Parietal lobe (tissue), 2 donors: ENCODE results near the gene TERT.

DNA sequence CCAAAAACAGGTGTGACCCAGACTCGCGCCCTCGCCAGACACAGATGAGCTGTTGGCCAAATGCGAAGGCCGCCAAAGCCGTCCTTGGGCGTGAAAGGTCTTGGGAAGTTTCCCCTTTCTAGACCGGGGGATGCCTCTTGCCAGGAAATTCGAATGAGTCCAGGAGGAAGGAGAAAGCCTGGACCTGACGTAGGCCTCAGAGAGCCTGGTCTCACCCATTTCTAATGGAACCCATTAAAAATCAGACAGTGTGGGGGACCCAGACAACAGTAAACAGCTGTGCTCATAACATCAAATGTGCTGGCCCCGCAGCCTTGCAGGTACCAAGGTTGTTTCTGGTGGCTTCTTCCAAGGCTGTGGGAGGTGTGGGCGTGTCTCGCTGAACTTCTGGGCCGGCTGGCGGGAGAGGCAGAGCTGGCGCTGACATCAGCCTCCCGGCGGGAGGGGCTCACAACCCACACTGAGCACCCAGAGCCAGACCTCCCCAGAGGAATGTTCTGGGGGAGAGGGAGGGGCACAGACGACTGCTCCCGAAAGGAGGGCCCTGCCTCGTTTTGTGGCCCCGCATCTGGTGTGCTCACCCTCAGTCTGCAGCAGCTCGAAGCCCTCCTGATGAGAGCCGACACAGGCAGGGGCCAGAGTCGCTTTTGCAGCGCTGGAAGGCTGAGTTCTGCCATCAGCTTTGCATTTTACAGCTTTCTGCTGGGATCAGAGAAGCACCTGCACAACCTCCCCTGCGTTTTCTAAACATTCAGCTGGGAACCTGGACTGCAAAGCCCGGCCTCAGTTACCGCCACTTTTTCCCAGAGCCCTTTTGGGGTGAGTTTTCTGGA lies 6.8 kb upstream of the SLC12A7 start:
- RAMPAGE, long total RNA: no peak

GRCh38 chr5:1122557-1122884 lies 10.7 kb upstream of the SLC12A7 start:
- RAMPAGE, long total RNA: no peak

DNA sequence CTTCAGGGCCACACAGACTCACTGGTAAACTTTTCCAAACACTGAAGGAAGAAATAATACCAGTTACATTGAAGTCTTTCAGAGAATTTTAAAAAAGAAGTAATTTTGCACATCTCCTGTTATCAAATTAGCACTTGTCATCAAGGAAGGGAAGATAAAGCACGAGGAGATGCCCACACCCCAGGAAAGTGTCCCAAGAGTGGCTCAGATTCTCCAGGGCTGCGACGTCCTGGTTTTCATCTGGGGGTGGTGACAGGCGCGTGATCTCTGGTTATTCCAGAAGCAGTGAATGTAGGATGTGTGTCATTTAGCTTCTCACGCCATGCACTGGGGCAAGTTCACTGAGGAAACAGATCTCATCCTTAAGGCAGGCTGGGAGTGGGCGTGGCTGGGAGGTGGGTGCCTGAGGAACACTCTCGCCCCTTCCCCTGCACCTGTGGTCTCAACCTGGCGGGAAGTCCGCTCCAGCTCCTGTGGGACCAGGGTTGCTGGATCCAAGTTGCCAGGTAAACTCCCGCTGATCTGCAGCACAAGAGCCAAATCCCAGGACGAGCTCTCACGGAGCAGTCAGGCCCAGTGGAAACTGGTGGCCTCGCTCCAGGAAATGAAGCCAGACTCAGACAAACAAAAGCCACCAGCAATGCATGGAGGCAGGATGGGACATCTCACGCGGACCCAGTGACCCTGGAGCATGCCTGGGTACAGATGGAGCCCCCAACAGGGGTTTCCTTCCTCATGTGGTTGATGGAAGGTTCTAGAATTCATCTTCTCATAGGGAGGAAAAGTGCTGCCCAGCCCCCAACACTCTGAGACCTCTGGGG lies 16.1 kb upstream of the SLC12A7 start:
- RAMPAGE, long total RNA: no peak

DNA sequence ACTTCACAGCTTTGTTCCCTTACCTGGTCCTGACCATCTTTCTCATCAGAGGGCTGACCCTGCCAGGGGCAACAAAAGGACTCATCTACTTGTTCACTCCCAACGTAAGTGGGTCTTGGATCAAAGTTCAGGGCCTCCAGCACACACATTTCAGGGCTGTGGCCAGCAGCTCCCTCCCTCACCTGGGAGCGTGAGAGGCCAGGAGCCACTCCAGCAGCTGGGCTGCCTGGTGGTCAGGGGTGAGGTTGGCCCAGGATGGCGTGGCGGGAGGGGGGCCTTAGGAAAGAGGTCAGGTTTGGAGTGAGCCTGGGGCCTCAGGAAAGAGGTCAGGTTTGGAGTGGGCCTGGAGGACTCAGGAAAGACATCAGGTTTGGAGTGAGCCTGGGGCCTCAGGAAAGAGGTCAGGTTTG lies 12.8 kb downstream of the SLC6A18 start:
- RAMPAGE, long total RNA: no peak

DNA sequence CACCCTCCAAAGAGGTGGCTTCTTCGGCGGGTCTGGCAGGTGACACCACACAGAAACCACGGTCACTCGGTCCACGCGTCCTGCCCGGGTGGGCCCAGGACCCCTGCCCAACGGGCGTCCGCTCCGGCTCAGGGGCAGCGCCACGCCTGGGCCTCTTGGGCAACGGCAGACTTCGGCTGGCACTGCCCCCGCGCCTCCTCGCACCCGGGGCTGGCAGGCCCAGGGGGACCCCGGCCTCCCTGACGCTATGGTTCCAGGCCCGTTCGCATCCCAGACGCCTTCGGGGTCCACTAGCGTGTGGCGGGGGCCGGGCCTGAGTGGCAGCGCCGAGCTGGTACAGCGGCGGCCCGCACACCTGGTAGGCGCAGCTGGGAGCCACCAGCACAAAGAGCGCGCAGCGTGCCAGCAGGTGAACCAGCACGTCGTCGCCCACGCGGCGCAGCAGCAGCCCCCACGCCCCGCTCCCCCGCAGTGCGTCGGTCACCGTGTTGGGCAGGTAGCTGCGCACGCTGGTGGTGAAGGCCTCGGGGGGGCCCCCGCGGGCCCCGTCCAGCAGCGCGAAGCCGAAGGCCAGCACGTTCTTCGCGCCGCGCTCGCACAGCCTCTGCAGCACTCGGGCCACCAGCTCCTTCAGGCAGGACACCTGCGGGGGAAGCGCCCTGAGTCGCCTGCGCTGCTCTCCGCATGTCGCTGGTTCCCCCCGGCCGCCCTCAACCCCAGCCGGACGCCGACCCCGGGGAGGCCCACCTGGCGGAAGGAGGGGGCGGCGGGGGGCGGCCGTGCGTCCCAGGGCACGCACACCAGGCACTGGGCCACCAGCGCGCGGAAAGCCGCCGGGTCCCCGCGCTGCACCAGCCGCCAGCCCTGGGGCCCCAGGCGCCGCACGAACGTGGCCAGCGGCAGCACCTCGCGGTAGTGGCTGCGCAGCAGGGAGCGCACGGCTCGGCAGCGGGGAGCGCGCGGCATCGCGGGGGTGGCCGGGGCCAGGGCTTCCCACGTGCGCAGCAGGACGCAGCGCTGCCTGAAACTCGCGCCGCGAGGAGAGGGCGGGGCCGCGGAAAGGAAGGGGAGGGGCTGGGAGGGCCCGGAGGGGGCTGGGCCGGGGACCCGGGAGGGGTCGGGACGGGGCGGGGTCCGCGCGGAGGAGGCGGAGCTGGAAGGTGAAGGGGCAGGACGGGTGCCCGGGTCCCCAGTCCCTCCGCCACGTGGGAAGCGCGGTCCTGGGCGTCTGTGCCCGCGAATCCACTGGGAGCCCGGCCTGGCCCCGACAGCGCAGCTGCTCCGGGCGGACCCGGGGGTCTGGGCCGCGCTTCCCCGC lies at the start of gene TERT:
Gene TERT (minus strand): TSS at position 1,045 of the 1,318 bp plus-strand sequence.
- RAMPAGE, long total RNA: no peak

GRCh38 chr5:1324387-1325286 lies 20.3 kb downstream of the CLPTM1L start:
- RAMPAGE, long total RNA: no peak

GRCh38 chr5:1366607-1366982 lies 21.7 kb upstream of the CLPTM1L start:
- RAMPAGE, long total RNA: no peak

GRCh38 chr5:1479344-1480227 lies 34.3 kb upstream of the SLC6A3 start:
- RAMPAGE, long total RNA: no peak

GRCh38 chr5:1481269-1481626 lies 36.0 kb upstream of the SLC6A3 start:
- RAMPAGE, long total RNA: no peak

- RAMPAGE, long total RNA: no peak
These were observed 16.0 kb downstream of the LPCAT1 start for GRCh38 chr5:1507537-1508442.

DNA sequence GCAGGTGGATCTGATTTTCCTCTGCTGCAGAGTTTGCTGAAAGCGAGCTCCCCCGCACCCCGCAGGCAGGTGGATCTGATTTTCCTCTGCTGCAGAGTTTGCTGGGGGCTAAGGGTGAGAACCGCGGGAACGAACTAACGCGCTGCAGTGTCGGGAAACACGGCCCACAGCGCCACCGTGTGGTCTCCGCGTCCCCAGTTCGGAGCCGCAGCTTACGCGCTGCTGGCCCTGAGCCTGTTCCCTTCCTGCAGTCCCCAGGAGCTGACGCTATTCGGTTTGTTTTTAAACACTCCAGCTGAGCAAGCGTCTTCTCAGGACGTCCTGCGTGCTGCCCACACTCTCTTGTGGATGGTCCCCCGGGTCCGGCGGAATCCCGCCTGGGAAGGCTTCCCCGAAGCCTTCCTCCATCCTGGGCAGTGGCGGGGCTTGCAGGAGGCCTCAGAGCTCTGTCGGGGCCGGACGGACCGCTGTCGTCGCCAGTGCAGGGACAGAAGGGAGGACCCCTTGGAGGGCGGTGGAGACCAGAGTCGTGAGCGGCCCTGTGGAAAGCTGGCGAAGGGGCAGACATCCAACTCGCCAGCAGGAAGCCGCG lies 121.2 kb upstream of the LPCAT1 start:
- RAMPAGE, long total RNA: no peak

DNA sequence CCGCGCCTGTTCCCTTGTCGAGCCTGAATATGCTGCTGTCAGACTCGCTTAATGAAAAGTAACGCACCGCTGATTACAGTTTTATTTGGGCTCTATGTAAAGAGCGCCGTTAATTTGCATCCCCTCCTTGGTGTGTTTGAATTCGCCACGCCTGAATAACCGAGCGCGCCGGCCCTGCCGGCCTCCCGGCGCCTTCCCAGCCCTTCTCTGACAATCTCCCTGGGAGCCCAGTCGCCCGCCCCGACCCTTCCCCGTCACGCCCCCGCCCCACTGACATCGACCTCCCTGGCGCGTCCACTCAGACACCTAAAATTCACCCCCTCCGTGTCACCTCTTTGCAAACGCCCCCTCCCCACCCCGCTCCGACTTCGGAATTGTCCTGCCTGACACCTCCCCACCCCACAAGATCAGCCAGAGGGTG lies 7.8 kb downstream of the IRX4 start:
- RAMPAGE, long total RNA: no peak

DNA sequence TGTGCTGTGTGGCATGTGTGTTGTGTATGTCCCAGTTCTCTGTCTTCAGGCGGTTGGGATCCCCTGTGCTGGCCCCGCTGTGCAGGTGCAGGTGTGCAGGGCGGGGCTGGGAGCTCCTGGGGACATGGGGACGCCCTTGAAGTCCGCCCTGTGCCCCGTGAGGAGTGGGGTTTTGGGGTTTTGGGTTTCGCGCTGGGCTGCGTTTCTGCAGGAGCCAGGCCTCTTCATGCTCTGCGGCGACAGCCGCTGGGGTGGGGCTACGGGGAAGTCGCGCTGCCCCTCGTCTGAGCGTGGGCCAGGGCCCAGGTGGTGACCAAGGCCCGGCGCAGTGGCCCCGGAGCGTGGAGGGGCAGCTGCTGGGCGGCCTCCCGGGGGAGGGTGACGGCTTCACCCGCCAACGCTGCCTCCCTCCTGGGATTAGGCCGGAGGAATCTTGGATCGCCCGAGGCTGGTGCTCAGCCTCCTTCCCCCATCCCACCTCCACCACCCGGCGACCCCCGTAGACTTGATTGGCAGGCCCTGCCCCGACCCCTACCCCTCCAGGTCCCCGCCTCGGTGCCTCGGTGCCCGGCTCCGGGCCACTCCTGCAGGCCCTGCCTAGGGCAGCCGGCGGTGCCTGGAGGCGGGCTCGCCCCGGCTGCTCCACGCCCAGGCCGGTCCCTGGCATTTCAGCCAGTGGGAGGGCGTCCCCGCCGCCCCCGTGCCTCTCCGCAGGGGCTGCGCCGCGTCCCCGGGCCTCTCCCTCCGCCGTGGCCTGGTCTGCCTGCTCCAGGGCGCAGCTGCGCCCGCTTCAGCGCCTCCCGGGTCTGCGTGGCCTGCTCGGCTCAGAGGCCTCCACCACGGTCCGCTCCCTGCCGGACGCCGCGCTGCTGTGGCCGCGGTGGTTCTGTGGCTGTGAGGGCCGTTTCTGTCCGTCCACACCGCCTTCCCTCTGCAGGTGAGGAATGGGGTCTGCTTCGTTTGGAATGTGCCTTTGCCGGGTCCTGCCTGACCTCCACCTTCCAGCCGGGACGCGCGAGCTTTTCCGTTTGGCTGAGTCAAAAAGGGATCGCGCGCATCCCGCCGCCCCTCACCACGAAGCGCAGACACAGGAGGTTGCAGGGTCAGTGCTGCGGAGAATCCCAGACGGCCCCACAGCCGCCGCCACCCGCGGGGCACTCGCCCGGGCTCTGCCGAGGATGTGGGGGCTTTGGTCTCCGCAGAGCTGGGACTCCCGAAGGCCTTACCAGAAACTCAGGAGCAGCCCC lies 48.2 kb upstream of the IRX4 start:
- RAMPAGE, long total RNA: no peak

- RAMPAGE, long total RNA: no peak
These were observed 63.5 kb upstream of the IRX4 start for GRCh38 chr5:1946036-1946742.

GRCh38 chr5:2266937-2267272 lies 384.2 kb upstream of the IRX4 start:
- RAMPAGE, long total RNA: no peak

DNA sequence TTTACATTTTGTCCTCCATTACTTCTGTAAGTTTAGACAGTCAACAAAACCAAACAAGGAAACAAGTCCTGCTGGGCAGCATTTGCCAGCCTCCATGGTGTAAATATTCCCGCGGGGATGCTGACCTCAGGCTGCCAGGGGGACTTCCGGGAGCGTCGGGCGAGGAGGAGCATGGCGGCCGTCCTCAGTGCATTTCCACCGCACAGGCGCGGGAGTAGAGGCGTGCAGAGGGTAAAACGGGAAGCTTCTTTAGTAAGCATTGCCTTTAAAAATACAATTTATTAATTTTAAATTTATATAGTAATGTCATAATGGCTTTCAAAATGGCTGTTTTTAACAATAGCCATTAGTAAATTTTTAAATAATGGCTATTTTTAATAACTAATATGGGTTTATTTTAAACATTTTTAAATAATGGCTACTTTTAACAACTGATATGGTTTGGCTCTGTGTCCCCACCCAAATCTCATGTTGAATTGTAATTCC lies 385.3 kb upstream of the IRX4 start:
- RAMPAGE, long total RNA: no peak

DNA sequence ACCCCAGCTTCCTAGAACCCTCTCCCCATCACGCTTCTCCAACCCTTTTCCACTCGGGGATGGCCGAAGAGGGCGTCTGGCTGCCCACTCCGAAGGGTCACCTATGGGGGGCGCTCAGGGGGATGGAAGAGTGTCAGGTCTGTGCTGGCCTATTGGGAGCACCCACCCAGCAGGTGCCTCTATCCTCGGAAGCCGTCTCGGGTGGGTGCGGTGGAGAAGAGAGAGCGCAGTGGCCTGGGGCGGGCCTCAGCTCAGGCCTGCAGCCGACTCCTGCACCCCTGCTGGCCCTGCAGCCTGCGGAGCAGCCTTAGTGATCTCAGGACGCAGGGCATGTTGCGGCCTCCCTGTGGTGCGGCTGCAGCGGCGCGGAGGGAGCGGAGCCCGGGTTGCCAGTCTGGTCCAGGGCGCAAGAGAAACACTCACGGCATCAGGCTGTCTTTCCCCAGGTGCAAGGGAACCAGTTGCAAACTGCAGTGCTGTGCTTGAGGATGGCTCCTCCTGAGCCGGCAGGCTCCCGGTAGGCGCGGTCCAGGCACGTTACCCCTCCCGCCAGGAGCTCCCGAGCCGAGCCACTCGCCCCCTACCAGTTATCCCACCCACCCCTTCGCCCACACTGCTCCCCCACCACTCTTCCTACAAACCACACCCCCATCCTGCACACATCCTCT lies 1.5 kb upstream of the IRX2 start:
- RAMPAGE, long total RNA: no peak

DNA sequence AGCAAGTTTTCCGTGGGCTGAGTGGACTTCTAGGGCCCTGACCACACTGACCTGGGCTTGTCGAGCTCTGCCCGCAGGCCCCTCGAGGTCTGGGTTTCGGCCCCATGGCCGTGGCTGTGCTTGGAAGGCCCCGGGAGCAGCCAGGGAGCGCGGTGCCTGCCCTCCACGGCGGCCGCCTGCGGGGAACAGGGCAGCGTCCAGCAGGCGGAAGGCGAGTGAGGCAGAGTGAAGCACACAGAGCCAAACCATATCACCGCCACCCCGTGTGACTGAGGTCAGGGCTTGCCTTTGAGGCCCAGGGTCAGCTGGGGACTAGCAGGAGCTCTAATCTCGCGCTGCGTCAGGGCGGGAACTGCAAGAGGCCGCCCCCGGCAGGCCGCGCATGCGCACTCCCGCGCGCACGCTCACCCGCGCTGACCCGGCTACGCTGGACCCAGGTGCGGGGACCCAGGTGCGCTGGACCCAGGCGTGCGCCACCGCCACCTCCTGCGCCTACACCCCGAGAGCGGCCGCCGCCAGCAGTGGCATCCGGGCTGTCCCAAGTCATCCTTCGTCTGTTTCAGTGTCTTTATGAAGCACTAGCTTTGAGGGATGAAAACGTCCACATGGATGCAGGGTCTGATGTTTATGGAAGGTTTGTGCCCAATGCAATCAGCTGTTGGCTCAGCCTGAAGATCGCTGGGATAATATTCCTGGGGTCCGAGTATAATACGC lies 59.8 kb upstream of the IRX1 start:
- RAMPAGE, long total RNA: no peak

GRCh38 chr5:4865993-4867098 lies 273.8 kb upstream of the ADAMTS16 start:
- RAMPAGE, long total RNA: no peak

GRCh38 chr5:4992185-4992582 lies 147.9 kb upstream of the ADAMTS16 start:
- RAMPAGE, long total RNA: no peak